WTC11 (cell line): Measurements from ENCODE around the genes BACE2 and MX1.

- PRO-cap: no peak
Measured at GRCh38 chr21:41124251-41124867, 43.6 kb upstream of the BACE2 start.

DNA sequence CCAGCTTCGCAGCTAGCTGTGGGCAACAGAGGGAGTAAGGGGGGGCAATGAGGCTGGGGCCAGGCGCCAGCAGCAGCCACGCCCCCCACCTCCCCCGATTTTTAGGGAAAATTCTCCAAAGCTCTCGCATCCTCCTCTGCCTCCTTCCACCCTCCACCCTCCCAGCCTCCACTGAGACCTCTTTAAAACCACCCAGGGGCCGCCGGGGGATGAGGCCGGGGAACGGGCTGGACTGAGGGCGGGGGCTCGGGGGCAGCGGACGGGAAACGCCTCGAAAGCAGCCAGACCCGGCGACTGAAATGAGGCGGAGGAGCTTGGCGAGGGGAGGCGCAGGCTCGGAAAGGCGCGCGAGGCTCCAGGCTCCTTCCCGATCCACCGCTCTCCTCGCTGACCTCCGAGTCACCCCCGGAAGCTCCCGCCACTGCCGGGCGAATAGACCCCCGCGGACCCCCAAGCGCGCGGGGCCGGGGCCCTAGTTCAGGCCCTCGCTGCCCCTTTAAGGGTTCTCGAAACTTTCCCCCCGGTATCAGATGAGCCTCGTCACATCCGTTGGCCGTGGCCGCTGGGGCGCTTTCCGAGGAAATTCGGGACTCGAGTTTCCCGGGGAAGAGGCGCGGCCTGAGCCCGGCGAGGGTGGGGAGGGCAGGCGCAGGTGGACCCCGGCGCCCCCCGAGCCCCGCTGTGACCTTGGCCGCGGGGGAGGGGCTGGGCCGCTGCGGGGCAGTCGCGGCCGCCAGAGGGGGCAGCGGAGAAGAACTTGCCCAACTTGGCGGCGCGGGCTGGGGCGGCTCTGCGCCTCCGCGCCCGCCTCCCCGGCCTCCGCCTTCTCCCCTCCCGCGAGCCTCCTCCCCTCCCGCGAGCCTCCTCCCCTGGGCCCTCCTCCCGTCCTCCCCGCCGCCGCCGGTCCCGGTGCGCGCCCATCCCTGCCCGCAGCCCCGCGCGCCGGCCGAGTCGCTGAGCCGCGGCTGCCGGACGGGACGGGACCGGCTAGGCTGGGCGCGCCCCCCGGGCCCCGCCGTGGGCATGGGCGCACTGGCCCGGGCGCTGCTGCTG, at the start of gene BACE2:
Gene BACE2, plus strand, starts transcription at position 920 of the 1,053 bp plus-strand sequence.
- PRO-cap: bidirectional peak, plus-strand start at position 284 of the sequence, minus-strand start at position 300 of the sequence; bidirectional peak, plus-strand start at position 764 of the sequence, minus-strand start at position 683 of the sequence; bidirectional peak, plus-strand start at position 920 of the sequence, minus-strand start at position 821 of the sequence

DNA sequence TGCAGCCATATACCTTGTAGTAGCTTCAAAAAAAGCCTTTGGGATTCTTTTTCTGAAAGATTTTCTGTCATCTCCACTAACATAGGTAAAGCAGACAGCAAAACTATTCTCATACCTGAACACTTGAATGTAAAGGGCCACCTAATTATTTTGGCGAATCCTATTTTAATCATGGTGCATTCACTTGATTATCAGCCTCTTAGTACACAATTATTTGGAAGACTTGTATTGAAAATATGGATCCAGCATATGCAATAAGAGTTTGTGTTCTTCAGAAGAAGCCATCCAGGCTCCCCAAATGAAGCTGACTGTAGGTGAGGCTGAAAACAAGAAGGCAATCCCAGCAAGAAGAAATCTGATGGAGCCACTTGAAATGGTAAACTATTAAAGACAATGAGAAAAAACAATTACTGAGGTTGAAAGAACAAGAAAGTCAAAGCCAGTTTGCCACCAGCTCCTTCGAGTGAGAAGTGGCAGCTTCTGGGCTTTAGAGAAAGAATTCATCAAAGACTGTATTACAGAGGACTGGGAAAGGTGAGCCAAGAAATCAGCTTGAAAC, 3.9 kb downstream of the BACE2 start:
- PRO-cap: no peak

- PRO-cap: no peak
Measured at GRCh38 chr21:41368465-41368735, 6.6 kb downstream of the MX2 start.

DNA sequence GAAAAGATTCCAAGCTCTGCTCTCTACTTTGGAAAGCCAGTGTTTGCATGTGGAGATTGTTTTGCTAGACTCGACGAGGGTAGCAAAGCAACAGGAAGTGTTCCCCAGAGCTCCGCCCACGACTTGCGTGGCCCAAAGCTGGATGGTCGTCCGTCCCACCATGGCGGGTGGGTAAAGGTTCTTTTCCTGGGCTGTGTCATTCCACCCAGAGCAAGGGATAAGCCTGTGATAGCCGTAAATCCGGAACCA, 8.0 kb downstream of the MX2 start:
- PRO-cap: no peak

- PRO-cap: bidirectional peak, plus-strand start at chr21:41426247, minus-strand start at chr21:41426034; bidirectional peak, plus-strand start at chr21:41426721, minus-strand start at chr21:41426507
Measured at GRCh38 chr21:41425848-41426843, at the start of gene MX1. TSS of gene MX1 (plus strand) at chr21:41426239.

DNA sequence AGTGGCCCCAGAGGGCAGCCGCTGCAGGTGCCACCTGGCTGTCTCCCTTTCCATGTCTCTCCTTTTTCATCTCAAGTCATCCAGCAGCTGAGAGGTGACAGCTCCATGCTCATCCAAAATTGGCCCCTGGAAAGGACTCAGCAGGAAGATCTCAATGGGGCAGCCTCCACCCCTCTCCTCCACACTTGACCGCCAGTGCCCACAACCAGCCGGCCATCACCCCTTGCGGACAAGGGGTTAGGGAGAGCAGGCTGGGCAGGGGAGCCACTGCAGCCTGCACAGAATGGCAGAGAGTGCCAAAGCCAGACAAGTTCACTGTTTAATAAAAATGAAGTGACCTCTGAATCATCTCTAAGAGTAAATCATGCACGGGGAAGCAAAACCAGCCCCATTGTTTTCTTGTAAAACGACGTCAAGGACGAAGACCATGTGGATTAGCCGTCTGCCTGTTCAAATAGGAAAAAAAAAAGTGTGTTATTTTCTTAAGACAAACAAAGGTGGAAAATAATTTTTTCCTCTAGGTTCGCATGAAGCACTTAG, 39.7 kb downstream of the MX1 start:
- PRO-cap: no peak

DNA sequence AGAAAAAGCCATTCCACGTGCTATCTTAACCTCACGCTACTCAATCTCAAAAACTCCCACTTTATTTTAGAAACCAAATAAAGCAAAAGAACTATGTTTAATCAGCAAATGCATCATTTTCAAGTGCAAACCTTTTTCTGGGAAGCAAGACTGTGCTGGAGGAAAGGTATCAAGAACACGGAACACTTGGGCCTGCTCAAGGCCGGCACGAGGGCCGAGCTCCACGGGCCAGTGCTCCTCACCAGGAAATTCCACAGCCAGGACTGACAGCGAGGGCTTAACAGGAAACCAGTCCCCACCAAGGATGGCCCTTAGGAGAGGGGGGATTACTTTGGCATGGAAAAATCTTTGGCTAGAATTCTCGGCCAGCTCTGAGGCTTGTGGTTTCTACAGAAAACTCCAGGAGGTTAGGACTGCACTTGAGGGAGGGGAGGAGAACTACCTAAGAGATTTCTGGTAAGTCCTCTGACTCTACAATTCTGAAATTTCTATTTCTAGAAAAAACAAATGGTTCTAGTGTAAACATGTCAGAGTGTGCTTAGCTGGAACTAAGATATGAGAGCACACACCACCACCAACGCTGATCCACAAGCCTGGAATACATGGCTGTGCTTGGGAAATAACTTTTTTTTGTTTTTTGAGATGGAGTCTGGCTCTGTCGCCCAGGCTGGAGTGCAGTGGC, 22.1 kb downstream of the TMPRSS2 start:
- PRO-cap: no peak

GRCh38 chr21:41519845-41520277, 11.9 kb upstream of the TMPRSS2 start:
- PRO-cap: no peak

DNA sequence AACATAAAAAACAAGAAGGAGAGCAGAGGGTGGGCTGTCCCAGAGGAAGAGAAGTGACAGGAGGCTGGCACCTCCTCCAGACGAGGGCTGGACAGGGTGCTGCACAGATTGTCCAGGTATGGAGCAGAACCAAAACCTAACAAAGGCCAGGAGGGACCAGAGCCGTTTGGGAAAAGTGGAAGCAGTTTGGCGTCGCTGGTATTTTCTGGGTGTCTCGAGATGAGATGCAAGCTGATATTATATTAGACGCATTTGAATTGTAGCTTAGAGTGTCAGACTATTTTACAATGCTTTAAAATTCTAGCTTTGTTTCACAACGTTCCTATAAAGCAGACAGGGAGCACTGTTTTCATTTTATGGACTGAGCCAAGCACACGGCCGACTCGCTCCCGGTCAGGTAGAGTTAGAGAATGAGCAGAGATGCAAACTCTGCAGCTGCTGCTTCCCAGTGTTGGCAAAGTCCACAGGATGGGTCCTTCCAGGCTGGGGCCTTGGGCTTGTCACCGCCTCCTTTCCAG, 60.7 kb upstream of the TMPRSS2 start:
- PRO-cap: no peak

DNA sequence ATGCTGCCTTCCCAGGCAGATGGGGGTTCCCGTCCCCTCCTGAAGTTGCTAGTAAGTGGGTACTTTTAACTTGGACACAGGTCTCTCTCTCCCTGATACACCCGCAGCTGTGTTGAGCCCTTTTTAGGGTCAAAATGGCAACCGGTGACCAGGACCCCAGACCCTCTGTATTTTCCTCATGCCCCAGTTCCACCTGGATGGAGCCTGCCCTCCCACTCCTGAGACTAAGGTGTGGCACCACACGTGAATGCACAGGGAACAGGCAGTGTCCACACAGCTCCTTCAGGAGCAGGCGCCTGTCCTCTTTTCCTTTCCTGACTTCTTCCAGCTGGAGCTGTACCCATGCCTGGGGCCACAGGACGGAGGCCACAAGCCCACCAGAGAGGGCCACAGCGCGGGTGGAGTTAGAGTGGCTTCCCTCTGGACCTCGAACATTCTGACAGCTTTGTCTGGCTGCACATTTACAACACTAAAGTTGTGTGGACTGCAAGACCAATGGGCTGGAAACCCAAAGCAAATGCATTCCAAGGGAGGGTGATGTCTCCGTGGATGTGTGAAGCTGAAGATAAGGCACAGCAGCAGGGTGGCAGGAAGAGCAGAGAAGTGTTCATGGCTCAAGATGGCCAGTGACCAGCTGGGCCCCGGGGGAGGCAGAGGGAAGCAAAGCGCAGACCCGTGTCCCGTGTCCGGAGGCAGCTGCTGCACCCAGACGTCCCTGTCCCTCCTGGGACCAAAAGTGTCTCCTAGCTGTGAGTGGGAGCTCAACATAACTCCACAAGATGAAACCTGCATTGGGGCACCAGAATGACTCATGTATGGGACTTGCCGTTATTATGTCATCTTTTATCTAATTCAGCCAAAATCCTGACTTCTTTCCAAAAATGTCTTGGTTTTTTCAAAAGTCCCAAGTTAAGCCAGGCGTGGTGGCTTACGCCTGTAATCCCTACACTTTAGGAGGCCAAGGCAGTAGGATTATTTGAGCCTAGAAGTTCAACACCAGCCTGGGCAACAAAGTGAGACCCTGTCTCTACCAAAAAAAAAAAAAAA, 118.4 kb downstream of the RIPK4 start:
- PRO-cap: no peak

GRCh38 chr21:41664921-41665449, 101.9 kb downstream of the RIPK4 start:
- PRO-cap: no peak

DNA sequence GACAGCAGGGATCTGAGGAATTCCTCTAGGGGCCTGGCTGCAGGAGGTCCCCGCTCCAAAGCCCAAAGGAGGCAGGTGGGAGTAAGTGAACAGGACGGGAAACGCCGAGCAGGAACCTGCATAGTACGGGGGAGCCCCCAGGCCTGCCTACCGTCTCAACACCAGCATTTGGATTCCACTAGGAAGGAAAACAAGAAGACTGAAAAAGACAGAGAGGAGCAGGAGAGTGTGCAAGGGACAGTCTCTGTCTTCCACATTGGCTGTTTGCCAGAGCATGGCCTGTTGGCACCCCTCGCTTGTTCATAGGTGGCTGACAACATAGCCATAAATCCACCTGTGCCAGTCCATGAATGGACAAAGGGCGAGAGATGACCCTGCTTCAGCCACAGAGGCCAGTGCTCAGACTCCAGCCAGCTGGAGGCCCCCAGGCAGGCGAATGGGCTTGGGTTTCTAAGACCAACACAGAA, 60.7 kb downstream of the RIPK4 start:
- PRO-cap: no peak

GRCh38 chr21:41715515-41716190, 51.2 kb downstream of the RIPK4 start:
- PRO-cap: no peak

DNA sequence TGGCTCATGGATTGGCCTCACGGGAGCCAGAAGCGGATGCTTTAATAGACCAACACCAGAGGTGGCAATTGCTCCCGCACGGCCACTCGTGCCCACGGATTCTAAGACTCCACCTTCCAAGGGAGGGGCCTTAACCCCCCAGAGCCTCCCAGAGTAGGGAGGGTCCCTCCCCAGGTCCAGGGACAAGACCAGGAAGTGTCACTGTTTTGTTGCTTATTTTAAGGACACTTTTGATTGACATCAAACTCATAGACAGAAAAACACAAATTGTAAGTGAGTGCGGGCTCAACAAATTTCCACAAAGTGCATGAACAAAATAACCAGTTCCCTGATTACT, 45.1 kb upstream of the RIPK4 start:
- PRO-cap: no peak

GRCh38 chr21:41833513-41834100, 45.5 kb downstream of the PRDM15 start:
- PRO-cap: no peak

DNA sequence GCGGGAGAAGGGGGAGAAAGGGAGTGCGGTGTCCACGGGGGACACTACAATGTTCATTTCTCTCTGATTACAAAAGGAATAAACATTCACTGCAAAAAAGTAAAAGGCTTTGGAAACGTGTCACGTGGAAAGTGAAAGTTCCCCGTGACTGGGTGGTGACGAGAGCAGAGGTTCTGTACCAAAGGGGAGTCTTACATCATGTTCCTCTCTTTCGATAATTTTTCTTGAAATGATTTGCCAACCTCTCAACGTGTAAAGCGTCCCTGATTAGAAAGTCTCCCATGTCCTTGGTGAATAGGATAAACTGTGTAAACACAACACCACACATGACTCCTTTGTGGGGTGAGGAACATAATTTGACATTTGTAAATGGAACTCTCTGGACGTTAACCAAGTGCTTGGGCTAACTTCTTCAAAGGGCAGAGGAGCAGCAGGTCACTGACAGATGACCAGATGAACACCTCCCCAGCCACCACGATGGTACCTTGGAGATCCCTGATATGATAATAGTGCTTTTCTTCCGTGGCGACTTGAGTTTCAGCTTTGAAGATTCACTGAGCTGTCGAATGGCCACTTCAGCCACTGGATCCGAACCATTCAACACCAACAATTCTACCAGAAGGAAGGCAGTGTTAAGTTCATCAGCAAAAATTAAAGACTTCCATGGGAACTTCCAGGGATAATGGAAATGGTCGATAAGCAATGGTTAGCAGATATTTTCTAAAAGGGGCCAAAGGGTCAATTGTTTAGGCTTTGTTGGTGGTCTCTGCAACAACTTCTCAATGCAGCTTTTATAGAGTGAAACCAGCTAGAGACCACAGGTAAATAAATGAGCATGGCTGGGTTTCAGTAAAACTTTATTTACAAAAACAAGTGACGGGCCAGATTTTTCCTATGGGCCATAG, 22.2 kb upstream of the PRDM15 start:
- PRO-cap: no peak

GRCh38 chr21:41927749-41928325, 26.0 kb downstream of the C2CD2 start:
- PRO-cap: no peak

GRCh38 chr21:41987717-41988521, 22.2 kb downstream of the ZBTB21 start:
- PRO-cap: no peak

GRCh38 chr21:42057533-42058208, 13.4 kb upstream of the UMODL1 start:
- PRO-cap: no peak